NB4 (cell line): ENCODE measurements around the genes CEP112, PRKCA and BPTF.

- RRBS, result no CpG with 5 or more reads among the region's 4 CpGs
Observed at GRCh38 chr17:65072966-65073200, 16.3 kb upstream of the GNA13 start.

GRCh38 chr17:65283495-65284122, 146.4 kb downstream of the RGS9 start:
- RRBS, result no CpG with 5 or more reads among the region's 9 CpGs

DNA sequence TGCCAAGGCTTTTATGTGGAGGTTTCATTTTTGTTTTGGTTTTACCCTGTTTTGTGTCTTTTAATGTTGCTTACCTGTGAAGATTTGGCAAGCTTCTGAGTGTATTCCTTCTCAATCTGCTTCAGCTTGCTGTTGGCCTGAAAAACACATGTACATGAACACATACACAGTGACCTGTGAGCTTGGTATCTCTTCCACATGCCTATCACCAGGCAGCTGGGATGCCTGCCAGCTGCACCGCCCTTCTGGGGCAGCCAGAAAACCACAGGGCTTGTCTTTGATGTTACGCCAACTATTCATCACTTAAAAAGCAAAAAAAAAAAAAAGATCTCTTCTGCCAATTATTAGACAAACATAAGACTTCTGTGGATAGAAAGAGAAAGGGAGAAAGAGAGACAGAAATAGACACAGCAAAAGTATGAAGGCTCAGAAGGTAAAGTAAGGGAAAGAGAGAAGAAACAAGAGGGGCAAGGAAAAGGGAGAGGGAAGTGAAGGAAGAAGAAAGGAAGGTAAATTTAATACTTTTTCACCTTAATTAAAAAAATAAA, 189.2 kb upstream of the AXIN2 start:
- RRBS, result no CpG with 5 or more reads among the region's 2 CpGs

DNA sequence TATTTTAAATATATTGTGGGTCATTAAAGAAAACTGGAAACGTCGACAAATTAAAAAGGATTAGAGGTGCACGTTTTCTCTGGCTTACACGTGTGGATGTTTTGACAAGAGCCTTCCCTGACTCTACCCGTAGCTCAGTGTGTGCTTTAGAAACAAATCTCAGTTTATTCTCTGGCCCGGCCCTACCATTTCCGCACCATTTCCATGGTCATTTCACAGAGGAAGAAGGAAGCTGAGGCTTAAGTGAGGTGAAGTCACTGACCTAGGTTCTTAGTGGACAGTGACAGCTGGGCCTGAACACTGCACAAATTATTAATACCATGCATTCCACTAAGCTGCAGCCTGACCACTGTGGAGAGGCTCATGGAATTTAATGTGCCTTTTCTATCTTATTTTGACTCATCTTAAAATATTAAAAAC, 990 bp downstream of the CEP112 start:
- RRBS, result no CpG with 5 or more reads among the region's 7 CpGs

DNA sequence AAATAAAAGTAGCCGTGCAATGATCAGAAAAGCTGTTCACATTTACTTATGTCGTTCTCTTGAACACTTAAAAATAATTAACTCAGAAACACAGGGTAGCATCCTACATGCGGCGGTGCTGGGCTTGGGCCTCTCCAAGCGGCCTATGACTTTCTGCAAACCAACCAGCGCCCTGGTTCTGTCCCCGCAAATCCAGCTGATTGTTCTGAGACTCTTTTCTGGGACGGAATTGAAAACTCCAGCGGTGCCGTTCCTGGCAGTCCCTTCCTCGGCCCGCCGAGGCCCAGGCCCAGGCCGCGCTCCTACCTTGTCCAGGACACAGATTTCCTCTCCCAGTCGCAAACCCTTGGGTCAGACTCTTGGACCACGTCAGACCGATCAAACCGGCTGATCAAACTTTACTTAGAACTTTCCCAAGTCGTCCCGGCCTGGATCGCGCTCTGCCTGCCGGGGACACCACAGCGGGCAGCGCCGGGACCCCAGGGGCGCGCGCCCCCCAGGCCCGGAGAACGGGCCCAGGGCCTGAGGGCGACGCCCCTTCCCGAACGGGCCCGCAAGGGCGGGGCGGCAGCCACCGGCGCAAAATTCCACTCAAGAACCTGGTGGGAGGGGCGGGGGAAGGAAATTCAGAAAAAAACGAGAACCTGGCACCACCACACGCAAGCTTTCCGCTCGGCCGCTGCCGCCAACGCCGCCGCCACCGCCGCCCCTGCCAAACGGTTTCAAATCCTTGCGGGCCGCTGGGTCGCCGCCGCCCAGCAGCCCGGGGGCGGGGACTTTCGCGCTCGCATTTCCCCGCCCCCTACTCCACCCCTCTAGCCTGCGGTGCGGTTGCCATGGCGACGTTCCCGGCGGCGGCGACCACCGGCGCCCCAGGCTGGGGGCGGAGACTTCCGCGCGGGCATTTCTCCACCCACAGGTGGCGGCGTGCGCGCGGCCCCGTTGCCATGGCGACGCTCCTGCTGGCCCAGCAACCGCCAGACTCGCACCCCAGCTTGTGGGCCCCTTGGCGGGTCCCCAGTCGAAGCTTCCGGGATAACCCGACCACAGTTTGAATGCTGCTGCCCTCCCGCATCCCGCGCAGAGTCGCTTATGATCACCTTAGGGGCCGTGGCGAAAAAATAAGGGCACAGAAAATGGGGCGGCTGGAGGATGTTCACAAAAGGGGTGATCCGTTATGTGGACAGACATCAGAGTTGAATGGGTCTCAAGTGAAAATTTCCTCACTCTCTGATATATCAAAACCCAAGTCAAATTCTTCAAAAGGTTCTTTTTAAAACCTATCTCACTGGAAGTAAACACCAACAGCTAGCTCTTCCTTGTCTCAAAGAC, at the start of gene CEP112:
Gene CEP112 (minus strand): TSS at position 781 of the 1,332 bp plus-strand sequence.
- RRBS, result 7% methylated on average over 22 of the region's 101 CpGs

DNA sequence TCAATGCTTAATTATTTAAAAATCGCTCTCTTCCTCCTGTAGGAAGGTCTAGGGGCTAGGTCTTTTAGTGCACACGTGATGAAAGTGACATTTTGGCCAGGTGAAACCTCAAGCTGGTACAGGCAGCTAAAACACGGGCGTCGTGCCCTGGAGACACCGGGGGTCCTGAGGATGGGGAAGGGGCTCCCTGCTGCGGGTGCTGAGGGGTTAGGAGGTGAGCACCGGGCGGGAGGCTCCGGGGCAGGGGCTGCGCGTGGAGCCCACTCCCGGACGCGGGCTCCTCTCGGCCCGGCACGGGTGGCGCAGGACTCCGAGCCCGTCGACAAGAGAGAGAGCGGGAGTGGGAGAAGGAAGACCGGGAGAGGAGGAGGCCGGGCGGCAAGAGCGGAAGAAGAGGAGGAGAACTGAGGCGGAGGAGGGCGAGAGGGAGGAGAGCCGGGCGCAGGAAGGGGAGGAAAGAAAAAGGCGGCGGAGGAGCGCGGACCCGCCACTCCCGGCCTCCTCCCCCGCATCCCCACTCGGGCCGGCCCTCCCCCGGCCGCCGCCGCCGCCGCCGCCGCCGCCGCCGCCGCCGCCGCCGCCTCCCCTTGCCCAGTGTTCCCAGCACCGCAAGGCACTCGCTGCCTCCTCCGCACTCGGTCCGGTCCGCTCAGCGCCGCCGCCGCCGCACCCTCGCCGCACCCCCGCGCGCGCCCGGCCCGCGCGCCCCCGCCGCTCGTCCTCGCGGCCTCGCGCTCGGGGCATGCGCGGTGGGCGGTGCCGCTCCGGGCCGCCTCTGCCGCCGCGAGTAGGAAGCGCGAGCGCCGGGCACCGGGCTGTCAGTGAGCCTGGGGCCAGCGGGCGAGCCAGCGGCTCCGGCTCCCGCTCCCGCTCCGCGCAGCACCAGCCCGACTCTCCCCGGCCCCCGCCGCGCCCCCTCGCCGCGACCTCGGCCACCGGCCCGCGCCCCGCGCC, at the start of gene PRKCA:
Gene PRKCA (plus strand): TSS at position 818 of the 954 bp plus-strand sequence.
- RRBS, result 2% methylated on average over 80 of the region's 120 CpGs

GRCh38 chr17:66508717-66509155, 206.3 kb downstream of the PRKCA start:
- RRBS, result no CpG with 5 or more reads among the region's 3 CpGs

DNA sequence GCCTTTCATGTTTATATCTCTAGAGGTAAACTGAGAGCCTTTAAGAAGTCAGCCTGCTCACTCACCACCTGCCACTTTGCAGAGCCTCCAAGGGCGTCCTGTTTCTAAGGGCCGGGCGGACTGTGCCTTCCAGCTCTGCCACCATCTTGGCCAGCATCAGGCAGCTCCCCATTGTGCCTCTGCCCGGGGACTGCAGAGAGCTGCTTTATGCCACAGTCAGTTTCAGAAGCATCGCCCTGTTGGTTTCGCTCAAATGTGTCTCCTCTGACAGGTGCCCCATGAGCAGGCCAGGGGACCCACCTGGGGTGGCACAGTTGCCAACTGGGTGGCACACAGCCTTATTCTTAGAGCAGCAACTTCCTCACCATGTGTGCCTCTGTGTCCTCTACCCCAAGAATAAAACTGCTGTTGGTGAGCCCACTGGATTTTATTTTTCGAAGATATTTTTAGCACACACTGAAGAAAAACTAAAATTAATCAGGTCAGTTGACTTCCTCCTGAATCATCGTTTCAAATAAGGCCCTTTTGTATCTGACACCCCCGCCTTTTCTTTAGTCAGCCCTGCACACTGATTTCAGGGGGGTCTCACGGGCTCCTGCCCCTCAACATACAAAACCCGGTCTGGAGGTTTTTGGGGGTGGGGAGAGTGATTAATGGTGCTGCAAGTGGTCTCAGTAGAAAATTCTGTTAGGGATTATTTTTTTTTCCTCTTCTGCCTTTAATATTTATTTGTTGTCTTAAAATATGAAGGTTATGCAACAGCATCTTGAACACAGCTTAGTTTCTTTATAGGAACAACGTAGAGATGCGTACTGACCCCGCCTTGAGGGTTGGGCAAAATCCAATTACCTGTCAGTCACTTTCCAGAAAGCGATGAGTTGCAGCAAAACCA, 44.8 kb upstream of the CACNG5 start:
- RRBS, result 100% methylated on average over 3 of the region's 15 CpGs

GRCh38 chr17:66791170-66791861, 43.6 kb upstream of the CACNG5 start:
- RRBS, result no CpG with 5 or more reads among the region's 23 CpGs

DNA sequence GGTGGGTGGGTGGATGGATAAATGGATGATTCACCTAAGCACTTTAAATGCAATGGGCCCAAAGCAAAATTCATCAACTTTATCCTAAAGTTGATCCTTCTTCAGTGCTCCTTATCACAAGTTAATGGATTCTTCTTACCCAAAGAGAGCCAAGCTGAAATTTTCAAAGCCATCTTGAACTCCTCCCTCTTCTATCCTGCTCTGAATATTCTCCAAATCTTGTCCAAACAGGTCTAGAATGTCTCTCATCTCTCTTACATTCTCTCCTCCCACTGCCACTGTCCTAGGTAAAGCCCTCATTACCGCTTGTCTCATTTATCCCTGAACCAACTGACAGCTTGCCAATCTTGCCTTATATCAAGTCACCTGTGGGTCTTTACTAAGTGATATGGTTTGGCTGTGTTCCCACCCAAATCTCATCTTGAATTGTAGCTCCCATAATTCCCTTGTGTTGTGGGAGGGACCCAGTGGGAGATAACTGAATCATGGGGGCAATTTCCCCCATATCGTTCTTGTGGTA, 48.3 kb downstream of the HELZ start:
- RRBS, result no CpG with 5 or more reads among the region's 2 CpGs

DNA sequence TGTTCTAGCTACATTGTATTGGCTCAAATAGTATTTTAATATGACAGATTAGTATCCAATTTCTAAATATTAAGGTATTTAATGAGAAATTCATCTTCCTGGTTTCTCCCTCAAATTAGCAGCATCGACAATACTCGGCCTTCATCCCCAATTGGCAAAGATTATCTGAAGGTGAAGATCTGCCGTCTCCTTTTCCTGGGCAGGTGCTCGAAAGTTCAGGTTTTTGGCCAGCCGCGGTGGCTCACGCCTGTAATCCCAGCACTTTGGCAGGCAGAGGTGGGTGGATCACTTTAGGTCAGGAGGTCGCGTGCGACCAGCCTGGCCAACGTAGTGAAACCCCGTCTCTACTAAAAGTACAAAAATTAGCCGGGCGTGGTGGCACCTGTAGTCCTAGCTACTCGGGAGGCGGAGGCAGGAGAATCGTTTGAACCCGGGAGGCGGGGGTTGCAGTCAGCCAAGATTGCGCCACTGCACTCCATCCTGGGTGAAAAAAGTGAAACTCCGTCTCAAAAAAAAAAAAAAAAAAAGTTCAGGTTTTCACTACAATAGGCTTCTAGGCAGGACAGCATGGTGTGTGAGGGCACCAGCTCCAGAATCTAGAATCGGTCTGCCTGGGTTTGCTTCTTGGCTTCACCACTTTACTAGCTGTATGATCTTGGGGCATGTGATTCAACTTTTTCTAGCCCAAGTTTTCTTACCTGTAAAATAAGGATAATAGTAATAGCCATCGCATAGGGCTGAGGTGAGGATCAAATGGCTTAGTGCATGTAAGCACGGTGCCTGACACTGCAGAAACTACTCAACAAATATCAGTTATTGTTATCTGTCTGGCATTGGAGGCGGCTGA, 1.5 kb downstream of the PSMD12 start:
- RRBS, result no CpG with 5 or more reads among the region's 25 CpGs

- RRBS, result no CpG with 5 or more reads among the region's 6 CpGs
Observed at GRCh38 chr17:67386450-67386913, 9.4 kb downstream of the PITPNC1 start.

DNA sequence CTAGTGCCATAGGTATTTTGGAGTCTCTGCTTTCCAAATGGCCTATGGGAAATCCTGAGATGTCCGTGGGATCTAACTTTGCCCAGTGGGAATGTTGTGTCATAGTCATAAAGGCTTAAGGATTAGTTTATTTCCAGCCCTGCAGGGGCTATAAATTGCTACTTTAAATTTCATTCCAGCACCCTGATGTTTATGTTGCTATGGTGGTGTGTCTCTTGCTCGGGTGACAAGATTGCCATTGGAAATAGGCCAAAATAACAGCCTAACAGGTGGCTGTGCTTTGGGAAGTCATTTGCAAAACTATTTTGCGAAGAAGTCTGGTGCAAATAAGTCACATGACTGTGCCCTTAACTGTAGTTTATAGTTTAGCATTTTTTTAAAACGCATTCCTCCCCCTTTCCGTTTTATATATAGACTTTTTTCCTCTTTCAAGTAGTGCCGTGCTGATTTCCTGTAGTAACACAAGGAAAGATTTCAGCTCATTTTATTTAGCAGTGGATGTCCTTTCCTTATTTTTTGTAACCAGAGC, 23.1 kb downstream of the PITPNC1 start:
- RRBS, result no CpG with 5 or more reads among the region's 6 CpGs

DNA sequence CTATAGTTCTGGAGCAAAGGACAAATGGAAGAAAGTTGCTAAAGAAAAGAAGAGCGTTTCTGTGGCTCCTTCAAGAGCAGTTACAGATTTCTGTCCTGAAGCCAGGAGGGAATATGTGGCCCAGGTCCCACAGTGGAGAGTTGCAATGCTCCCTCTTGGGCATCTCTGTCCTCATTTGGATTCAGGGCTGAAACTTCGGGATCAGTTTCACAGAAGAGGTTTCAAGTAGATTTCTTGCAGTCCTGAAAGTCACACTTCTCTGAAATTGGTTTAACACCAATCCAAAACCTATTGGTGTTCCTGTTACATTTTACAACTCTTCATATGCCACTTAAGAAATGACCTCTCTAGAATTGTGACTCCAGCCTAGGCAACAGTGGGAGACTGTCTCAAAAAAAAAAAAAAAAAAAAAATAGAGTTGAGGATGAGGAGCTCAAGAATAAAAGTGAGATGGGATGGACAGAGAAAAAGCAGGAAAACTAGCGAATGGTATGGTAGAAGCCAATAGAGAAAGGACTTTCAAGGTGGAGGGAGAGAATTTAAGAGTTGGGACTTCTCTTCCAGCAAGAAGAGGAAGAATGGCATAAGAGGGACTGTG, 46.7 kb downstream of the PITPNC1 start:
- RRBS, result no CpG with 5 or more reads among the region's 3 CpGs

DNA sequence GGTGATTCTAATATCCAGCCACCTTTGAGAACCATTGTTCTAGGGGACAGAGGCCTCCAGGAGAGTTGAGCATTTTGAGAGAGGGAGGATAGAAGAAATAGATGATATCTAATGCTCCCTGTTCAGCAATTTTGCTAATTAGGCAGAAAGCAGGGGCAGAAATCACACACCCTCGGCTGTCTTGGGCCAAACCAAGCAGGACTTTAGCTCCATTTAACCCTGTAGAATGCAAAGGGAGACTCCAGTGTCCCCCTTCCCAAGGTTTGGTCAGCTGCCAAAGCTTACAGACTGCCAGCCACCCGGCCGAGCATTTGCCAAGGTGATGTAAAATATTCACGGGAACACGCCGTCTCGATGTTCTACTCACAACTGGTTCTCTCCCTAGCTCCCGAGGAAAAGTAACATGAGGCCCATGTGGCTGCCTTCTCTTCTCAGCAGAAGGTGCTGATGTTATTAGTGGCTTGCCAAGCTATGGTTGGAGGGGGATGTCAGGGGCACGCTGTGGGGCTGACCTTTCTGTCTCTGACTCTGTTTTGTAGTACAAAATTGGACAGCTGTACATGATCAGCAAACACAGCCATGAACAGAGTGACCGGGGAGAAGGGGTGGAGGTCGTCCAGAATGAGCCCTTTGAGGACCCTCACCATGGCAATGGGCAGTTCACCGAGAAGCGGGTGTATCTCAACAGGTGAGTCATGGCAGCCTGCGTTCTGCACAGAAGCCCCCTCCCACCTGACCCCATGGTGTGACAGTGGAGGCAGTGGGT, 155.4 kb downstream of the PITPNC1 start:
- RRBS, result no CpG with 5 or more reads among the region's 14 CpGs

GRCh38 chr17:67657396-67657622, 60.4 kb upstream of the NOL11 start:
- RRBS, result no CpG with 5 or more reads among the region's 3 CpGs

- RRBS, result 1% methylated on average over 22 of the region's 69 CpGs
Observed at GRCh38 chr17:67825069-67825637, at the start of gene BPTF. BPTF (plus strand) TSS chr17:67825503.

GRCh38 chr17:67866251-67866965, 41.1 kb downstream of the BPTF start:
- RRBS, result no CpG with 5 or more reads among the region's 9 CpGs

GRCh38 chr17:67918530-67918860, 77.8 kb downstream of the C17orf58 start:
- RRBS, result no CpG with 5 or more reads among the region's 3 CpGs

DNA sequence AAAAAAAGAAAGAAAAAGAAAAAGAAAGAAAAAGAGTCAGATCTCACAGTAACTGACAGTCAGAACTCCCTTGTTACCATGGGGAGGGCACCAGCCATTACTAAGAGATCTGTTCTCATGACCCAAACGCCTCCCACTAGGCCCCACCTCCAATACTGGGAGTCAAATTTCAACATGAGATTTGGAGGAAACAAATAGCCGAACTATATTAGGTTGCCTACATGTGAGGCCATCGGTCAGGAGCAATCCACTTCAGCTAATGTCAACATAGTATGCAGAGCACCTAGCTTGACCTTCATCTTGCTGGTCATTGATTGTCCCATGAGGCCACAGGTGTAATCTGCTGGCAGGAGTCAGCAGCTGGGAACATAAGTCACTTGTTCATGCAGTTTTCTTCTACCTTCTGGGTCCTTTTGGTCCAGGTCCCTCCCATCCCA, 6.1 kb upstream of the KPNA2 start:
- RRBS, result no CpG with 5 or more reads among the region's 3 CpGs